GM23248 (cell line): ENCODE measurements around the genes SHD, HDGFL2 and LRG1.

DNA sequence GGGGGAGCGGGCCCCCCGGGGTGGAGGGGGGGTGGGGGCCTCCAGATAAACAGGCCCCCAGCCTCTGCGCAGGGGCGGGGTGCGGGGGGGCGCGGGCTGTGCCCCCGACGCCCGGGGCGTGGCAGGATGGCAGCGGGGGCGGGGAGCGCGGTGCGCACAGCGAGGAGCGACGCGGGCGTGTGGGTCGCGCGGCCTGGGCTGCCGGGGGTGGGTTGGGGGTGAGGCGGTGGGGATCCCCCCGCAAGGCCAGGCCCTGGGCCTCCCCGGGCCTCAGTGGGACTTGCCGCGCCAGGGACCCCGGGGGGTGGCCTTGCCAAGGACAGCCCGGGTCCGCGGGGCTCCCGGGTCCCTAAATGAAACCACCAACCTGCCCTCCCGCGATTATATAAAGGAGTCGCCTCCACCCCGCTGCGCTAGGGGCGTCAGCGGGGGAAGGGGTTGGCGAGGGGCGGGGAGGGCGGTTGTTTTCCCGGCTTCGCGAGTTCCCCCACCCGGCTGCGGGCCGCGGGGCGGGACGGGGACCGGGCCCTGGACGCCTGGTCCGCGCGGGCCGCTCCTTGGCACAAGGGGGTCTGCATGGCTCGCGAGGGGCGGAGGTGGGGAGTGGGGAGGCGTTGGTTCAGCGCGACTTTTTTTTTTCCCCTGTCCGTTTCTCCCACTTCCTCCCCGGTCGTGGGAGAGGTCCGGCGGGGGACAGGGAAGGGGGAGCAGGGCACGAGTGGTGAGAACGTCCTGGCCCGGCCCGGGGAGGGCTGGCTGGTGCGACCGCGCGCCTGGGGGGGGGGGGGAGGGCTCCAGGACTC is 713 bp upstream of the ZBTB7A start:
- RAMPAGE, long total RNA = no peak

- RAMPAGE, long total RNA = no peak
These were observed 2.6 kb upstream of the ZBTB7A start for GRCh38 chr19:4069316-4069638.

- RAMPAGE, long total RNA = no peak
These were observed 24.8 kb downstream of the MAP2K2 start for GRCh38 chr19:4098996-4099553.

GRCh38 chr19:4173164-4173821 is 9.1 kb downstream of the SIRT6 start:
- RAMPAGE, long total RNA = no peak

DNA sequence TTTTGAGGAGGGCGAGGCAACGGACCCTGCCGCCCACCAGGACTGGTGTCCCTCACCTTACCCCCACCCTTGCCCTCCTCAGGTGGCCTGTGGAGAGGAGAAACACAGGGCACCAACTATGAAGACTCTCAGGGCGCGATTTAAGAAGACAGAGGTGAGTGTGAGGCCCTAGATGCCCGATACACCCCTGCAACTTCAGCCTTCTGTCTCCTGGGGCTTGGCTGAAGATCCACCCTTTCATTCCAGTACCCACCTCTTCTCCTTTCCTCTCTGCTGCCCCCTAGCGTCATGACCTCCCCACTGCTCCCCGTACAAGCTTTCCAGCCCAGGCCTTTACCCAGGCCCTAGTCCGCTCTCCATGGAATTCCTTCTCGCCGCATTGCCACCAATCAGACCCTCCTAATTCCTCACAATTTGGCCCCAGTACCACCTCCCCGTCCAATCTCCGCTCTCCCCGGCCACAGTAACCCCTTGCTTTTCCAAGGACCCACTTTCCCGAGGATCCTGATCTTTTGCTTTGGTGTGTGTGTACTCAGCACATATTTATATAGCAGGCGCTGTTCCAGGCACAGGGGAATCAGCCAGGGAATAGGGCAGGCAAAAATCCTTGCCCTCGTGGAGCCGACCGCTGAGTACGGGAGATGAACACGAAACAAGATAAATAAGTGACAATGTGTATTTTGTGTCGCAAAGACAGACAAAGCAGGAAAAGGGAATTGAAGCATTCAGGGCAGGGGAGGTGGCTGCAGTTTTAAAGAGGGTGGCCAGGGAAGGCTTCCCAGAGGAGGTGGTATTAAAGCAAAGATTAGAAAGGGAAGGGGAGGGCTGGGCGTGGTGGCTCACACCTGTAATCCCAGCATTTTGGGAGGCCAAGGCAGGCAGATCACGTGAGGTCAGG is 4.1 kb downstream of the ANKRD24 start:
- RAMPAGE, long total RNA = no peak

DNA sequence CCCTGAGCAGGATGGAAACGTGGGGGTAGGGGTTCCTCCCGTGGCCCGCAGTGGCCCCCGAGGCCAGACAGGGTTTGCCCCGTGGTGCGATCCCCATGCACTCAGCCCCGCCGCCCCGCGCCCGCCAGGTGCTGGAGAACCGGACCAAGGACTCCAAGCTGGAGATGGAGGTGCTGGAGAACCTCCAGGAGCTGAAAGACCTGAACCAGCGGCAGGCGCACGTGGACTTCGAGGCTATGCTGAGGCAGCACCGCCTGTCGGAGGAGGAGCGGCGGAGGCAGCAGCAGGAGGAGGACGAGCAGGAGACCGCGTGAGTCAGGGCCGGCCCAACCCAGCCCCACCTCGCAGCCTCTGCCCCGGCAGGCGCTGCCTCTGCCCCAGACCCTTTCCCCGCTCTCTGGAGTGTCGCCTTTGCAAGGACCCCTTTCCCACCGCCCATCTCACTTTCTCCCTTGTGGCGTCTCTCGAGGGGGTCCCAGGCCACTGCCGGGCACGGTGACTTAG is 11.3 kb downstream of the YJU2 start:
- RAMPAGE, long total RNA = no peak

DNA sequence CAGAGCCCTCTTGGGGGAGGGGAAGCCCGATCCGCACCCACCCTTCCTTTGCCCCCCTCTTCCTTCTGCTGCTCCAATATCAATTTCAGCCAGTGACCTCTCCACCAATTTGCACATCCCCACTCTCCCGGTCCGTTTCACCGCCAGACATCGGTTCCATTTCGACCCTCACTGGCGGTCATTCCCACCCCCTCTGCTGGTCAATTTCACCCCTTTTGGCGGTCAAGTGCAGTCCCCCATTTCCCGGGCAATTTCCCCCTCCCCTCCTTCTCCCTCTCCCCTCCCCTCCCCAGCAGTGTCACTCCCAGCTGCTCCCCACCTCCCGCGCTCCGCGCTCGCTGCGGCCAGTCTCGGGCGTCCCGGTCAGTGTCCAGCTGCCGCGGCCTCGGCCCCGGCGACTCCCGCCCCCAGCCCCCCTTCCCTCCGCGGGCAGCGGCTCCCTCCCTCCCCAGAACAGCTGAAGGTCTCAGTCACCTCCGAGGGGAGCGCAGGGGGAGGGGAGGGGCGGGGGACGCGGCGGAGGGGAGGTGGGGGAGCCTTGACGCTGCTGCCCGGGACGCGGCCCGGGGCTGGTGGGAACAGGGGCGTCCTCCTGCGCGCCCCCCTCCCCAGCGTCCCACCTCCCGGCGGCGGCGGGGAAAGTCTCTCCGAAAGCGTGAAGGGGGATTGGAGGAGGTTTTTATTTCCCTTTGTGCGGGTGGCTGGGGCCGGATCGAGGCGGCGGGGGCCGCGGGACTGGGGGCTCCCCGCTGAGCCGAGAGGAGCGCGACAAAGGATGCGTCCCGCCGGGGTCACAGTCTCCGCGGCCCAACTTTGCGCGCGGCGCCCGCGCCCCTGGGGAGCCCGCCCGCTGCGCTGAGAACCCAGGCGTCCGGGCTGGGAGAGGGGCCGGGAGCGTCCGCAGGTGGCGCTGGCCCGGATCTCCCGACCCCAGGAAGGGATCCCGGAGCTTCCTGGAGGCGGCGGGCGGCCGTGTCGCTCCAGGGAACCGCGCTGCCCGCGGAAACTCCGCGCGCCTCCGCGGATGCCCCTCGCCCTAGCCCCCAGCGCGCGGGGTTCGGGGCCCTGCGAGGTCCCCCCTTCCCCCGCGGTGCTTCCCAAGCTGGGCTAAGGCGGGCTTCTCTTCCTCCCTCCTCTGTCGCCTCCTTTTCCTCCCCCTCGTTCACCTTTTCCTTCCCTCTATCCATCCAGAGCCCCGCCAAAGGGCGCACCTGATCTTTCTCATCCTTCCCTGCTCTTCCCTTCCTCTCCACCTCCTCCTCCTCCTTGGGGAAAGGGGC is at the start of gene SHD:
Gene SHD (plus strand): TSS at position 544 of the 1,280 bp plus-strand sequence.
- RAMPAGE, long total RNA = no peak

GRCh38 chr19:4326595-4327103 is 12.0 kb downstream of the STAP2 start:
- RAMPAGE, long total RNA = no peak

GRCh38 chr19:4329146-4330186 is 9.2 kb downstream of the STAP2 start:
- RAMPAGE, long total RNA = no peak

- RAMPAGE, long total RNA = no peak
These were observed 22.0 kb downstream of the MPND start for GRCh38 chr19:4365217-4365878.

DNA sequence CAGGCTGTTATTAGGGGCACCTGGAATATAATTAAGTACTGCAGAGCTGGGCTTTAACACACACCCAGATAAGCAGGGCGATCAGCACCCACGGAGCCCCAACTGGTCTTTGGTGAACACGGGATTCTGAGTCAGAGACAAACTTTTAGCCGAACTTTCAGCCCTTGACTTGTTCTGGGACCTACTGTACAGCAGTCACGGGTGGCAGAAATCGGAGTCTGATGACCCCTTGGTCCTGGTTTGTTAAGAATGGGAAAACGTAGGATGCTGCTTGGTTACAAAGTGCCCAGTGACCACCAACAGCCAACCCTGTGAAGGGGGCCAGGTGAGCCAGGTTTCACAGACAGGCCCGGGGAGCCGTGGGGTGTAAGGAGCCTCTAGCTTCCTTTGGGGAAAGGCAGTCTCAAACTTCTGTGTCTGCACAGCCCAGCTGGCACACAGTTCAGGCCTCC is 9.0 kb downstream of the SH3GL1 start:
- RAMPAGE, long total RNA = no peak

DNA sequence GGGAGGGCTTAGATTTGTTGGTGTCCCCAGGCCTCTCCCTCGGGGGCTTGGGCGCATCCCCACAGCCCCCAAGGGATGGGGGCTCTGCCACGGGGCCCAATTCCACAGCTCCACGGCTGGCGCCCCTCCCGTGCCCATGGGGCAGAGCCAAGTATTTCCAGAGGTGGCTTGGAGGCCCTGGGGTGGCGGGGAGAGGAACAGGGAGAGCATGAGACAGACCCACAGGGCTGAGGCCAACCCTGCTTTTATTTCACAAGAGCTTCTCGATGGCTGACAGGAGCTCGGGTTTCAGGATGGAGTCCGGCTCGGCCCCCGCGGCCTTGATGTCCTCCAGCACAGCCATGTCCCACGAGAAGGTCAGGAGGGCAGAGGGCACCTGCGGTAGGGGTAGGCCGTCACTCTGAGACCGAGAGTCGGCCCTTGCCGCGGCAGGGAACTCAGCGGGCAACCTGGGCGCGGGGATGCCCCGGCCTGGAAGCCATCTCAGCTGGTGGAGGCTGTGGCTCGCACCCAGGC is 12.3 kb downstream of the UBXN6 start:
- RAMPAGE, long total RNA = no peak

DNA sequence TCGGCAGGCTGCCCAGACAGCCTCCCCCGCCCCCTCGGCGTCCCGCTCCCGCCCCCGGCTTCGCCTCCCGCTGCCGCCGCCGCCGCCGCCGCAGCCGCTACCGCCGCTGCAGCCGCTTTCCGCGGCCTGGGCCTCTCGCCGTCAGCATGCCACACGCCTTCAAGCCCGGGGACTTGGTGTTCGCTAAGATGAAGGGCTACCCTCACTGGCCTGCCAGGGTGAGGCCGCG is at the start of gene HDGFL2:
Gene HDGFL2 (plus strand): TSS at position 93 of the 229 bp plus-strand sequence.
- RAMPAGE, long total RNA = no peak

DNA sequence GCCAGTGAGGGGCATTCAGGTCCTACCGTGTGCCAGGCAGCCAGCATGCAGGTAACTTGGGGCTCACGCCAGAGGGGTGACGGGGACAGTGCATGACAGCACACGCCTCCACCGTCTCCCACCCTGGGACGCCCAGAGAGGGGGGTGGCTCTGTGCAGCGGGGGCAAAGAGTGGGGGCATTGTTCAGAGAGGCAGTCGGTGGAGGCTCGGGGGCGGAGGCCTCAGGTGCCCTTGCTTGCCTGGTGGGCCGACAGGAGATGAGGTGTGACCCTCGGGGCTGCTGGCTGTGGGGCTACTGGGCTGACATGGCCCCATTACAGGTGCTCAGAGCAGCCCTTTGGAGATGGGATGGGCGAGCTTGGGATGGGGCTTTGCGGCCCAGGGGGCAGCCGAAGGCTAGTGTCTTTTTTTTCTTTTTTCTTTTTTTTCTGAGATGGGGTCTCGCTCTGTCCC is 18.4 kb downstream of the PLIN4 start:
- RAMPAGE, long total RNA = no peak

- RAMPAGE, long total RNA = no peak
These were observed 13.9 kb downstream of the PLIN4 start for GRCh38 chr19:4504221-4504916.

DNA sequence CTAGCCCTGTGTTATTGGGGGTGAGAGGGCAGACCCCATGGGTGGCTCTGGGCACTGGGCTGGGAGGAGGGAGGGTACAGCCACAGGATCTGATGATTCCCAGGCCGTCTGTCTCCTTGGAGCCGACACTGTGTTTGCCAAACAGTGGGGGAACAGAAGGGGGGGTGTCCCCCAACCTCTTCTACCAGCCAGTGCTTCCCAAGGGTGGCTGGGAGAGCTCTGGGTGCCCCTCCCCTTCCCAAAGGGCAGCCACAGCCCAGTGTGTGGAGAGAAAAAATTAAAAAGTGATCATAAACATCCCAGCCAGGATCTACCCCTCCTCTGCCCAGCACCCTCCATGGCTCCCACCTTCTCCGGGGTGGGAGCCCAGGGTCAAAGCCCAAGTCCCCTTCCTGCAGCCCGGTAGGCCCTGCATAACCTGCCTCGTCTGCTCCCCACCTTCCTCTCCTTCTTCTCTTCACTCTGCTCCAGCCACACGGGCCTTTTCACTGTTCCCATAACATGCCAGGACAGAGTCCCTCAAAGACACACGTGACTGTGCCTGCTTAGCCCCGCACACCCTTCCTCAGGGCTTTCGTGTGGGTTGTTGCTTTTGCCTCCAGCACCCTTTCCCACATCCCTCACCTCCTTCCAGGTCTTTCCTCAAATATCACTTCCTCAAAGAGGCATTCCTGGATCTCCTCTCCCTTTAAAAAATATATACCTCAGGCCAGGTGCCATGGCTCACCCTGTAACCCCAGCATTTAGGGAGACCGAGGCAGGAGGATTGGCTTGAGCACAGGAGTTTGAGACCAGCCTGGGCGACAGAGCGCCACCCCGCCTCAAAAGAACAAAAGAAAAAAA is 1.5 kb upstream of the PLIN4 start:
- RAMPAGE, long total RNA = no peak

- RAMPAGE, long total RNA = no peak
These were observed 1.7 kb upstream of the PLIN5 start for GRCh38 chr19:4536640-4537255.

GRCh38 chr19:4539581-4540631 is at the start of gene LRG1:
LRG1 (minus strand) TSS chr19:4540036.
- RAMPAGE, long total RNA = no peak

GRCh38 chr19:4597792-4598175 is 38.3 kb upstream of the SEMA6B start:
- RAMPAGE, long total RNA = no peak

DNA sequence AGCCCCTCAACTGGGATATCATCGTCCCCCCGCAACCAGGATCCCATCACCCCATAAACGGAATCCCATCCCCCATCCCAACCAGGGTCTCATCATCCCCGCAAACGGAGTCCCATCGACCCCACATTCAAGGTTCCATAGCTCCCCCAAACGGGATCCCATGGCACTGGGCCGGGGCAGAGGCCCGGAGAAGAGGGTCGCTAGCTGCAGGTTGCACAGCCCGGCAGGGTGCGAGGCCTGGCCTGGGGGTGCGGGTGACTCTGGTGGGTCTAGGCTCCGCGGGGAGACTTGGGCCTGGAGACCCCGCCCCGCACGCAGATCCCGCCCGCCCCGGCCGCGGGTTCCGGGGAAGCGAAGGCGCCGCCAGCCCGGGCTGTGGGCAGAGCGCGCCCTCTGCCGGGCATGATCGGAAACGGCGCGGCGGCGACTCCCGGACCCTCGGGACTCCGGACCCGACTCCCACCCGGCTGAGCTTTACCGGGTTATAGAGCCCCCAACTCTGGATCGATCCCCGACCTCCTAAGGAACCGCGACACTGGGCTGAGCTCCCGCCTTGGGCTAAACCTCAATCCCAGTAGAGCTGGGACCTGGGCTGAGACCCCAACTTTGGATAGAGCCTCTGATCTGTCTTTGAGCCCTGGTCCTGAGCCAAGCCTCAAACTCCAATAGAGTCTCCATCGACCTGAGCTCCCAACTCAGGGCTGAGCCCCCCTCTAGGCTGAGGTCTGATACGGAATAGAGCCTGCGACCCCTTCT is 3.1 kb upstream of the TNFAIP8L1 start:
- RAMPAGE, long total RNA = no peak